Transverse colon (tissue), 4 donors: ENCODE data around the gene FYN.

GRCh38 chr6:111387442-111388381, 95.3 kb downstream of the REV3L start:
- PRO-cap = no peak
- RAMPAGE, long total RNA, 4 experiments = start-site peak on the minus strand in 1 of 4 experiments, at chr6:111387772-111388131 at its widest, 14 reads per replicate

DNA sequence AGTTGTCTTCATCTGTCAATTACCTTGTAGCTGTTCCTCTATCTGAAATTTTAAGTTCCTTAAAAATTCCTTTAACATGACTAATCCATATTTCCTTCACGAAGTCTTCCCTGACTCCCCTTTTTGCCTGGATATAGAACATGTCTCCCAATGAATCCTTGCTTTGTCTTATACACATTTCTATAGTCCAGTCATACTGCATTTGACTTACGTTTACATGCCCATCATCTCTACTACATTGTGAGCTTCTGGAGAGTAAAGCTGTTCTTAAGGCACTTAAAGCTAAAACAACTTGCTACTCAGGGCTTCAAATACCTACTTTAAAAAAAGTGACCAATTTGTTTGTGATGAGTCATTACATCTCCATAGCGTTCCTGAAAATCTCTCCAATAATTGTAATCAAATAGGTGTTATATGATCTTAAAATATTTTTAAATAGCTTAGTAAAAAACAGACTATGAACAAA, 4.9 kb downstream of the REV3L start:
- PRO-cap = no peak
- RAMPAGE, long total RNA, 4 experiments = no peak in any of the 4 experiments

GRCh38 chr6:111574256-111574983, 31.3 kb downstream of the TRAF3IP2 start:
- PRO-cap = no peak
- RAMPAGE, long total RNA, 4 experiments = no peak in any of the 4 experiments

DNA sequence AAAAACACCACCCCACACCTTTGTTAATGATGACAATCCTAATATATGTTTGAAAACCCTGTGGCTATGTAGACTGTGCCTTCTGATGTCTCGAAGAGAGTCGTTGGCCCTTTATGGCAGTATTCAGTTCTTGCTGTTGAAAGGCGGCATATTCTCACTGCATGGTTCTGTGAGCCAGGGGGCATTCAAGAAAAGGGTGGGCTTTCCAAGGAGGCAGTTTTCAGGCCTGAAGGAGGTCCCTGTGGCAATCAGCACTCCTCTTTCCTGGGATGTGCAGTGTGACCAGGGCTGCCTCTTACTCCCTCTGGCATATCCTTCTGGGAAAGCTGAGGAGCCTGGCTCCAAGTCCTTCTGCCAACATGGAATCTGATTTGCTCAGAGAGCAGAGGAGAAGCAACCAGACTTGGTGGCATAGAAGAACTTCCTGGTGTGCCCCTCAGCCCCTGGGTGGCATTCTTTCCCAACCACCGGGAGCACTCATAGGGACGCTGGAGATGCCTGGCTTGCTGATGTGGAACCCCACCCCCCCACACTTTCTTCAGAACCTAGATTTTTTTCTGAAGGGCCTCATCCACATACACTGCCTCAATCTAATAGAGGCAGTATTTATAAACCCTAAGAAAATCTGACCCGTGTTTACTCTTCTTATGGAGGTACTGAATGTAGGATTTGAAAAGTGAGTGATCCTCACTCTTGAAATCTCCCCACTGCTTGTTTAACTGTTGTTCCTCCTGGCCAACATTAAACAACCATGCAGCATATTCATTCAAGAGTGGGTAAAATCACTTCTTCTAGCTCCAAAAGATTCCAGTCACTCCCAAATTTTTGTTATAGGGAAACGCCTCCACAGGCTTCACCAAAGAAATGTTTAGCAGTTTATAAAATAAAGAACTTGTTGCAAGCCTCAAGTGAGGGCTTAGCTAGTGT, 107.6 kb upstream of the TRAF3IP2 start:
- PRO-cap = no peak
- RAMPAGE, long total RNA, 4 experiments = no peak in any of the 4 experiments

- PRO-cap = no peak
- RAMPAGE, long total RNA, 4 experiments = no peak in any of the 4 experiments
Observed at GRCh38 chr6:111731176-111731830, 125.6 kb upstream of the TRAF3IP2 start.

- PRO-cap = unidirectional peak, minus-strand start at chr6:111757536
- RAMPAGE, long total RNA, 4 experiments = no peak in any of the 4 experiments
Observed at GRCh38 chr6:111757274-111757888, 115.9 kb downstream of the FYN start.

GRCh38 chr6:111758364-111758955, 114.8 kb downstream of the FYN start:
- PRO-cap = no peak
- RAMPAGE, long total RNA, 4 experiments = no peak in any of the 4 experiments

DNA sequence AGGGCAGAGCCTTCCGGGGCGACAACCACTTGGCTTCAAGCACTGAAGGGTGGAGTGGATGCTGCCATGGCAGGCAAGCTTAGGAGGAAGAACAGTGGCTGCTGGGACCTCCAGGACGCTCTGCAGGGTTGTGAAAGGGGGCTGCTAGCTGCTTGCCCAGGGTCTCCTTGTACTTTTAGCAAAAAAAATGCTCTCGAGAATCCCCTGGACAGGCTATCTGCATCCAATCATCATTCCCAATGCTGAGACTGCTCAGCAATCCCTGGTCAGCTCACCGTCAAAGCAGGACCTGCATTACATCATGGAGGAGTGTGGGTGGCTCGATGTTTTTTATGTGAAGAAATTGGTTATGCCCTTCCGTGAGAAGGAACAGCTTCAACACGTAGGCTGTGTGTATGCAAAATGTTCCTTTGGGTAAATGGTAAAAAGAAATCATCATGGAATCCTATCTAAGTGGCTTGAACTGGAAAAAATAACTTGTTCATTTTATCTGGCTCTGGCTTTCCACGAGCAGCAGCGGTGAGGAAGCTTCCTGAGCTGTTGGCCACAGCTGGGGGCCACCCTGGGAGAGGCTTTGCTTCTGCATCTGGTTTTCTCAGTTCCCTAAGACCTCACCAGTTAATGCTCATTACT, 111.5 kb downstream of the FYN start:
- PRO-cap = no peak
- RAMPAGE, long total RNA, 4 experiments = no peak in any of the 4 experiments

DNA sequence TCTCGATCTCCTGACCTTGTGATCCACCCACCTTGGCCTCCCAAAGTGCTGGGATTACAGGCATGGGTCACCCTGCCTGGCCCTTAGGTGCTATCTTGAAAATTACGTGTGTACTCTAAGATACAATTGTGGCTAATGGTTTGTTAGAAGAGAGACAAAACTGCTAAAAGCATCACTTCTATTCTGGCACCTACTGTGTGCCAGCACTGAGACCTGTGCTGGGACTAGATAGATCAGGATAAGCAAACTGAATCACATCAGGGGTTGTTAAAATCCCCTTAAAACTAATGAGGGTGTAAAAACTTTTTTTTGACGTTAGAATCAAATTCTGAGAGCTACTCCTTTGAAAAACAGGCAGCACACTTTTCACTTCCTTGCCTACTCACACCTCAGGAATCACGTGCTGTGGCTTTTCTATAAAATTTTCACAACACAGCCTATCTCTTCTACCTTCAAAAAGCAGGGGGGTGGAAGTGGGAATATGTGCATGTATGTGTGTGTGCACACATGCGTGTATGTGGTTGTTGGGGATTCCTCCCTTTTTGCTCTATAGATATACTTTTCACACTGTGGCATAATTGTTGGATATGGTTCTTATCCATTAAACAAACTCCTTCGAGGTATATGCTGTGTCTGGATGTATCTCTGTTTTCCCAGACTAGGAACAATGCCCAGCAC, 105.5 kb downstream of the FYN start:
- PRO-cap = no peak
- RAMPAGE, long total RNA, 4 experiments = no peak in any of the 4 experiments

GRCh38 chr6:111810296-111811266, 62.7 kb downstream of the FYN start:
- PRO-cap = no peak
- RAMPAGE, long total RNA, 4 experiments = no peak in any of the 4 experiments

GRCh38 chr6:111851834-111852121, 21.5 kb downstream of the FYN start:
- PRO-cap = no peak
- RAMPAGE, long total RNA, 4 experiments = no peak in any of the 4 experiments

GRCh38 chr6:111867480-111868478, 5.5 kb downstream of the FYN start:
- PRO-cap = no peak
- RAMPAGE, long total RNA, 4 experiments = no peak in any of the 4 experiments

DNA sequence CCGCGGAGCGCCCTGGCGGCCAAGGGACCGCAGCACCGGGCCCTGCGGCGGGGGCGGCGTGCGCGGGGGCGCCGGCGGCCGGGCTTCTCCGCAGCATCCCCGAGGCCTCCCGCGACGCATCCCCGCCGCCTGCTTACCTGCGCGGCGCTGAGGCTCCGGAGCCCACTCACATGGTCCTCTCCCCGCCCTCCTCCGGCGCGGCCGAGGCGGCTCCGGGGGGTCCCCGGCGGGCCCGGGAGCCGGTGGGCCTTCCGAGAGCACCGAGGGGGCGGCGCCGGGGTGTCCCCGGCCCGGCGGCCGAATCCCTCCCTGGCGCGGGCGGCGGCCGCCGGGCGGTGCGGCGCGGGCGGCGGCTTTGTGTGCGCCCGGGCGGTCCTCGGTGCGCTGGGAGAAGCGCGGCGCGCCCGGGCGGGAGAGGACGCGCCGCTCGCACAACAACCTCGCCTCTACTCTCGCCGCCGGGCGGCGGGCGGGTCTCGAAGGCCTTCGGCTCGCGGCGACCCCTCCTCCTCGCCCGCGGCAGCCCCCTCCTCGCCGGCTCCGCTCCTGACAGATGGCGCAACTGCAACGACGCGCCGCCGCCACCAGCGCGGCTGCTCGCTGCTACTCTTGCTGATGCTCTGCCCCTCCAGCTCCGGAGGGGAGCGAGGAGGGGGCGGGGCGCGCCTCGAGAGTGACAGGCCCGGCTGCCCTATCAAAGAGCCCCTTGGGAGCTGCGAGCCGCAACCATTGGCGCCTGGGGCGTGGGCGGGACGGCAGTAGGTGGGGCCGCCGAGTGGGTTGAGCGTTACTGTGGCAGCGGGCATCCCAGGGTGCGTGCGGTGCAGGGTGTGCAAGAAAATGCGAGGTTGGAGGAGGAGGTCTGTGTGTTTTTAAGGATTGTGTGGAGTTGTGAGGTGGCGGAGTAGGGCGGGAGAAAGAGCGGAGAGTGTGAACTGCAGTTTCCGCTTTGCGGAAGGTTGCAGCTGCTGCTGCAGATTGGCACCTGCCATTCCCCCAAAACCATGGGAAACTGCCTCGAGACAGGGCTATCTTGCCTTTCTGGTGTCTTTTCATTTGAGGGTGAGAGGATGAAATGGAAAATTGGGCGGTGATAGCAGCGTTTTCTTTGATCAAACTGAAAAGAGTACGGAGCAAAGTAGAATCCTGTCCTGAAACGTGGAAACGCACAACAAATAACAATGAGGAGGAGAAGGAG, at the start of gene FYN:
TSS of gene FYN (minus strand) at position 622 of the 1,198 bp plus-strand sequence.
- PRO-cap = bidirectional peak, plus-strand start at position 787 of the sequence, minus-strand start at position 611 of the sequence
- RAMPAGE, long total RNA, 4 experiments = start-site peak on the minus strand in 1 of 4 experiments, centred at position 573 of the sequence, 8 reads per replicate

DNA sequence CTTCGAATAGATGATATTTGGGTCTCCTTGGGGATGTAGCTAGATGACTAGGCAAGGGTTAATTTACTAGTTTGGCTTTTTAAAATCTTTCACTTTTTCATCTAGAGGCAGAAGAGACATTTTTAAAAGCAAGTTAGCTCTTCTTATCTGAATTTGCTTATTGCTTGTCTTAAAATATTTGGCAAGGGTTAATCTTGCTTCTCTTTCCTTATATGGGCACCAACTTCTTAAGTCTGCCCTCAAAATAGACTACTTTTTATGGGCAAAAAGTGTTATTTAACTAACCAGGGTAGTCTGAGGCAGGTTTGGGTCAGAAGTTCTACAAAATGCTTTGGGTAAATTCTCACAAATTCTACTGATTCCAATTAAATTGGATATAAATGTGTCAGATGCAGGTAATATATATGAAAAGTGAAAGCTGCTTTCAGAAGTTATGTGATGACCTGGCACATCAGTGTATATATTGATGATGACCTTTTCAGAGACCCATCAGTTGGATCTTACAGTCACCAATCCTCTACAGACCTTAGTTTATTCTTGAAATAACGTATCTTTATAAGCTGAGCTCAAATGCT, 44.1 kb downstream of the FAM229B start:
- PRO-cap = no peak
- RAMPAGE, long total RNA, 4 experiments = no peak in any of the 4 experiments

DNA sequence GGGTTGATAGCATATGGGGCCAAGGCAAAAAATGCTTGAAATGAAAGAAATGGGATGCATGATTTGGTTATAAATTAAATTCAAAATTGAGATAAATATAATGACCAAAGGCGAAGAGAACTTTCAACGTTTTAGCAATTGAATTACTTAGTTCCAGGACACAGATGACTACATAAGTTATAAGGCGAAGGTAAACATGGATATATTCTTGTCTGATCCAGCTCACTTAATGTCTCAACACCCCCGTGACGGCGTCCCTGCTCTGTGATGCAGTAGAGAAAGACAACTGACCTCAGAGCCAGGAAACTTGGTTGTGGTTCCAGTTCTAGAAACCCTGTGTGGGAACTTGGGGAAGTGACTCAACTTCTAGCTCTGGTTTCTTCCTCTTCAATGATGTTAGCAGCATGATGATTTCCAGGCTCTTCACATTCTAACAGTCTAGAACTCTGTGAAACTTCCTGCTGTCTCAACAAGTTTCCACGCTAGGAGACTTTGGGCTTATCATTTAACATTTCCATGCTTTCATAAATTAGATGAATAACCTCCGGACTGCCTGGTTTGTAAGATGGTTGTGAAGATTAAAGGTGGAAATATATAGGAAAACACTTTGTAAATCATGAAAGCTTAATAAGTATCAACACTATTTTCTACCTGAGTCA, 18.4 kb downstream of the LAMA4 start:
- PRO-cap = no peak
- RAMPAGE, long total RNA, 4 experiments = no peak in any of the 4 experiments

DNA sequence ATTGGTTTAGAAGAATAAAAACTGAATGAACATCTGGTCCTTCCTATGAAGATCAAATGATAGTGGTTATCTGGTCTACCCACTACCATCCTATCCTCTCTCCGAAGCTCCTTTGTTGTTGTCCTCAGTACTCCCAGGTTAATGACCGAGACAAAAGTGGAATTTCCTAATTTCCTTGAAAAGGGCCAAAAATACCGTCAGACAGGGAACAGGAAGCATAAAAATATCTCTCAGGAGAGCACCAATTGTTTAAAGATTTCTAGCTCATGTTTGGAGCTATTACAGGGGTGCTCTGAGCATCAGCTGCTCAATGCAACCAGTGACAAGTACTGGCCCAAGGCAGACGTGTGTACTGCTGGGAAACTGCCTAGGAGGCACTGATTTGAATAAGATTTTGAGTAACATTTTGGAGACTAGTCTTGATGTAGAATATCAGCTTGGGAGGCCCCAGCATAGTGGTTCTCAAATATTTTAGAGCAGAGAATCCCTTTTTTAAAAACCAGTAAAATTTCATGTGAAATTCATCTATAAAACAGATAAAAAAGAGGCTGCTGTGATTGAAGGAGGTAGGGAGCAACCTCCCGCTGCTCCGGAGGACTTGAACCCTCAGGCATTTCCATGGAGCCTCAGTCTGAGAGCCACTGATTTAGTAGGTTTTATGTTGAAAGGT, 17.3 kb downstream of the LAMA4 start:
- PRO-cap = no peak
- RAMPAGE, long total RNA, 4 experiments = no peak in any of the 4 experiments

DNA sequence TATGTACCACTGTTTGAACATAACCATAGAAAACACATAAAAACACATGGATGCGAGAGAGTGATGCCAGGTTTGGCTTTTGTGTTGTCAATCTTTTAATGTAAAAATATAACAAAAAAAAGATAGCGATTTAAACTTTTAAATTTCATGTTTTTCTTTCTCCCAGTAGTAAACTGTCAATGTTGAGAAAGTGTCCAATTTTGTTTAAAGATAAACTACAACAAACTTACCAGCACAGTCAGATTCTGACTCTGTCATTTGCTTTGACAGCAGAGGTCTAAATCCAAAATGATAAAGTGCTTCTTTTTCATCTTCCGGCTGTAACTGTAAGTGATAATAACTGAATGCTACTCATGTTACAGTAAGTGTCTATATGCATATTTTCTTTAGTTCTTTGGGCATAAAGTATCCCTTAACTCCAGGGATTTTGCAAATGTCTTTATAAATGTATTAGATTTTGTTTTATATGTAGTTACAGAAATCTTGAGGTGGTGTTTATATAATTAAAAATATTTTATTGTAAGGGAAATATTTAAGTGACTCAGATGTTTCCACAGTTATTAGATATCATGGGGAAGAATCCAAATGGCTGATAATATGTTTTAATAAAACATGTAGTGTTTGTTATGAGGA, 610.4 kb downstream of the RFPL4B start:
- PRO-cap = no peak
- RAMPAGE, long total RNA, 4 experiments = no peak in any of the 4 experiments

DNA sequence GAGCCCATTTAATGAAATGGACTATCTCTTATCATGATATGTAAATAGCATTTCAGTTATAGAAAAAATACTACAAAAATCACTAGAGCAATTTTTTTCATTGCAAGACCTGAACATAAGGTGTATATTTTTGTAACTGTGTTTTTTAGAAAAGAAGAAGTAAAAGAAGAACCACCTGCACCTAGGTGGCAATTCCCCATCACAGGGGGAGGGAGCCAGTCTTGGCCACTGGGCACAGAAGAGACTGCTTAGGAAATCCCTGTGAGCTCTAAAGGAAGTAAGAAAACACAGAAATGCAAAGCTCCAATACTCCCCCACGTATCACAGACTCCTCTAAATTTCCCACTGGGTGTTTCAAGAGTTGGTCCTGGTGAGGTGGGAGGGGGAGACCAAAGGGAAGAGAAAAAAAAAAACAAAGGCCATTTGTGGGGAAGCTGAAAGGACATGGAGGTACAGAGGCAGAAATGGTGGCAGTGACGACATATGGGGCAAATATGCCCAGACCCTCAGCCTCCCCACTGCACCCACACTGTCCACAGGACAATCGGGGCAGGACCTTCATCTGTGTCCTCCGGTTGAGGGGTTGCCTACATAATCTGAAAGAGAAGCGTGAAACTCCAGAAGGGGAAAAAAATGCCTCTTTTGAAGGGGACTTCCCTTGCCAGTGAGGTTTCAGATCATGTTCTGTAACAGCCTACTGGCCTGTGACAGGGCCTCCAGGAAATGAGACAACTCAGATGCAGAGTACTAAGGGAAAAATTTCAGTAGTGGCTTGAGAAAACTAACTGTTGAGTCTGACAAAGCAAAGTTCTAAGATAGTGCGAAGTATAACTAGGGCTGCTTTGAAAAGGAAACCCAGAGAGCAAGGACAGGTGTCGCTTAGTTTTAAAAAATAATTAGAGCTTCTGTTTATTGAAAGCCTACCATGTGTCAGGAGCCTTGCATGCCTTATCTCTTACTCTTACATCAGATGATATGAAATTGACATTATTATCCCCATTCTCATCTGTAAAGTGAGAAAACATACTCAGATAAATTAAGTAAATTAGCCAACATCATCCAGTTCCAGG, 226.2 kb upstream of the MARCKS start:
- PRO-cap = no peak
- RAMPAGE, long total RNA, 4 experiments = no peak in any of the 4 experiments

DNA sequence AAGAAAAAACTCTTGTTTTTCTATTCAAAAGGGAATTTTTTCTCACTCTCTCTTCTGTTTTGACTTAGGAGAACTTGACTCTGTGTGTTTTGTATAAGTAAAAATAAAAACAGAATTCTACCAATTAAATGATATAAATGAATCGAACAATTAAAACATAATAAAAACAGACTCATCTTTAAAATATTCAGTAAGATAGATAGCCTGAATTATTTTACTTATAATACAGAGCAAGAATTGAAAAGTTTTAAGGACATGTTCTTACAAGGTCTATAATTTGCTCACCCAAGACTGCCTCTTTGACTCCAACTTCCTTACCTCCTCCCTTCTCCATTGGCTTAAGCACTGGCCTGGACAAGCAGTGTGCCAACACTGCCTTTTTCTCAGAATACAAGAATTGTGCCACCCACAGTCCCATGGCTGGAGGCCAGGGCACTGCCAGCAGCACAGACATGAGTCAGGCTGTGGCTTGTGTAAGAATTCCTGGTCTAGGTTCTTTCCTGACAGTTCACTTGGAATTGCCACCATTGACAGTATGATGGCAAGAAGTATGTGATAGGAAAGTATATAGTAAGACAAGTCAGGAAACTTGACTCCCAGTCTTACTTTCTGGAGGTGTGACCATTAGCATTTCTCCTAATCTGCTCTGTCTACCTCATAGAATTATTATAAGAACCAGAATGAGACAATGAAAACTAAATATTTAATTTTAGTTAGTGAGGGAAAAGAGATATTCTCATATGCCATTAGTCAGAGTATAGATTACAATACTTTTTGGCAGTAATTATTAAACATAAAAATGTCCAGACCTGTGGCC, 202.8 kb upstream of the MARCKS start:
- PRO-cap = no peak
- RAMPAGE, long total RNA, 4 experiments = no peak in any of the 4 experiments

DNA sequence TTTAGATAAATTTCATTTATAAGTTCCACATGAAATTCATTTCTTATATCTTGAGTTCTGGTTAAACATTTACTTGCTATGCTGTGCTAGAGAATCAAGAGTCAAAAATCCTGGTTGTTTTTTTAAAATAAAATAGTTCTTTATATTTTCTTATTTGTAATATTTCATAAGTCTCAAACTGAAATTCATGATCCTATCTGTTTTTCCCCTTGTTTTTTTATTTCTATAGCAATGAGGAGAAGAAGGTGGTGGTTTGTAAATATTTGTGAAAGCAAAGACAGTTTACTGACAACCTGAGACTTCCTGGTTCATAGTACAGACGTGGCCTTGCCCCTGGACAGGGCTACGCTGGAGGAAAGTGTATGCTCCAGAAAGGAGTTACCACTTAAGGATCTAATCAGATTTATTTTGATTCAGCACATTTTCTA, 37.8 kb upstream of the MARCKS start:
- PRO-cap = unidirectional peak, plus-strand start at position 318 of the sequence
- RAMPAGE, long total RNA, 4 experiments = no peak in any of the 4 experiments